OCI-LY7 (cell line): ENCODE results near the genes CDC37L1, INSL4 and RLN1.

DNA sequence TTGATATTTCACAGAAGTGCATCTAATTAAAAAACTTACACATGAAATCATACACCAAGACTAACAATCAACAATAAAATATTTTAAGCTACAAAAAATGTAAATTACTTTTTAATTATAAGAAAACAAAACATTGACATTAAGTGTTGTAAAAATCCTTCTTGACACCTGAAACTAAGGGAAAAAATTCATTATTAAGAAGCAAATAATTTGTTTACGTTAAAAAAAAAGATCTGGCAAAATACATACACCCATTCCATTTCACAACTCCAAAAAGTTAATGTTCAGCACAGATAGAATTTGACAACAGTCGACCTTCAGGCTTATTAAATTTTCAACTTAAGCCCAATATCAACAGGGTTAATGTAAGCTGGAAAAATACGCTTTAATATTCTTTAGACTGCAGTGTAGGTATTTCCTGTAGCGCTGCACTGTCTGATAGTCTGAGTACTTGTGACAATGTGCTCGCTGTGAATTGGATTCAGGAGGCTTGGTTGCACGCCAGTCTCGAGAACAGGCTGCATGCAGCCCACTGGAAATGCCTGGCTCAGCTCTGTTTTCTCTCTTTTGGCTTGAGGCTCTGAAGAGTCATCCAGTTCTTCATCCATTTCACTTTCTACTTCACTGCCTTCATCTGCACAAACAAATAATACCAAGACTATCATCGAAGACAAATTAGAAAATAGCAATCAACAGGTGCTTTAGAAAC is 301.0 kb downstream of the RFX3 start:
- PRO-cap, result no peak
- RAMPAGE, long total RNA, result no peak

DNA sequence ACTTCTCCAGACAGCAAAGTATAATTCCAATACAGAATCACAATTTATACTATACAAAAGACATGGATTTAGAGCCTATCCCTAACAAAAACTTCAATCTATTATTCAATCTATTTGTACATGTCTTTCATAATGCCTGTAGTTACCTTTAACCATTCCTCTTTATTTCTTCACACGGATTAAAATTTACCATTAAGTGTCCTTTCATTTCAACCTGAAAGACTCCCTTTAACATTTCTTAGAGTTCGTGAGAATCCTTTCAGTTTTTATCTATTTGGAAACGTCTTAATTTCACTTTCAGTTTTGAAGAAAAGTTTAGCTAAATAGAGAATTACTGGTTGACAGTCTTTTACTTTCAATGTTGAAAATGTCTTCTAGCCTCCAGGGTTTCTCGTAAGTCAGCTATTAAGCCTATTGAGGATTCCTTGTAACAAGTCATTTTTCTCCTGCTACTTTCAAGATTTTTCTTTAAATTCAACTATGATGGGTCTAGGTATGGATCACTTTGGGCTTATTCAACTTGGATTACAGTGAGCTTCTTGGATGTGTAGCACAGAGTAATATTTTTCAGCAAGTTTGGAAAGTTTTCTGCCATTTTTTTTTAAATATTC is 48.6 kb downstream of the RFX3 start:
- PRO-cap, result no peak
- RAMPAGE, long total RNA, result no peak

GRCh38 chr9:3789508-3789825 is 263.7 kb upstream of the RFX3 start:
- PRO-cap, result no peak
- RAMPAGE, long total RNA, result no peak

- PRO-cap, result no peak
- RAMPAGE, long total RNA, result no peak
Observed at GRCh38 chr9:3936826-3937201, 363.1 kb downstream of the GLIS3 start.

- PRO-cap, result no peak
- RAMPAGE, long total RNA, result no peak
Observed at GRCh38 chr9:4104181-4104982, 195.5 kb downstream of the GLIS3 start.

- PRO-cap, result no peak
- RAMPAGE, long total RNA, result no peak
Observed at GRCh38 chr9:4268948-4269492, 30.8 kb downstream of the GLIS3 start.

- PRO-cap, result no peak
- RAMPAGE, long total RNA, result no peak
Observed at GRCh38 chr9:4298807-4299414, 957 bp downstream of the GLIS3 start.

DNA sequence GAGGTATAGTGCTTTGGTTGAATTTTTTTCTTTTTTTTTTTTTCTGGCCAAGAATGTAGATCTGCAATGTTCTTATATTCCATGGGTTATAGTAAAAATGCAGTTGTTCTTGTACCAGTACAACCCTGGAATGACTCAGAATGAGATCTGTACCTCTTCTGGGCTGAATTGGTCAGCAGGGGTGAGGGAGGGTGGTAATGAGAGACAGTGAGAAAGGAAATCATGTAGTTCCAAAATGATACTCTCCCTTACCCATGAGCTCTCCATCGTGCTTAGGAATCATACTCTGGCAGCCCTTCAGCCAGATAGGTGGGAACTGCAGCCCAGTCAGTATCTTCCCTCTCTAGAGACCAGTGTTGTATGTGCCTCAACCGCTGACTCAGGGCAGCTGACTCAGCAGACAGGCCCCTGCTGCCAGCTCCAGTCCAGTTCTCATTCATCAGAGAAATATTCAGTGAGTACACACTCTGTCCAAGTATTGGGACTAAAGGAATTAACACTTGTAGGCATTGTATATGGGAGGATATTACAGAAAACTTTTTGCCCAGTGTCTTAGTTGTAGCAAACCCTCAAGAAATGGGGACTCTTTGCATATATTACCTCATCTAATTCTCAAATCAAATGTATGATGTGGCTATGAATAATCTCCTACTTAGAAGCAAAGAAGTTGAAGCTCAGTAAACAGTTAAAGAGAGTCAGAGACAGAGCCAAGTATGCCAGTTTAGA is 2.3 kb upstream of the GLIS3 start:
- PRO-cap, result no peak
- RAMPAGE, long total RNA, result no peak

DNA sequence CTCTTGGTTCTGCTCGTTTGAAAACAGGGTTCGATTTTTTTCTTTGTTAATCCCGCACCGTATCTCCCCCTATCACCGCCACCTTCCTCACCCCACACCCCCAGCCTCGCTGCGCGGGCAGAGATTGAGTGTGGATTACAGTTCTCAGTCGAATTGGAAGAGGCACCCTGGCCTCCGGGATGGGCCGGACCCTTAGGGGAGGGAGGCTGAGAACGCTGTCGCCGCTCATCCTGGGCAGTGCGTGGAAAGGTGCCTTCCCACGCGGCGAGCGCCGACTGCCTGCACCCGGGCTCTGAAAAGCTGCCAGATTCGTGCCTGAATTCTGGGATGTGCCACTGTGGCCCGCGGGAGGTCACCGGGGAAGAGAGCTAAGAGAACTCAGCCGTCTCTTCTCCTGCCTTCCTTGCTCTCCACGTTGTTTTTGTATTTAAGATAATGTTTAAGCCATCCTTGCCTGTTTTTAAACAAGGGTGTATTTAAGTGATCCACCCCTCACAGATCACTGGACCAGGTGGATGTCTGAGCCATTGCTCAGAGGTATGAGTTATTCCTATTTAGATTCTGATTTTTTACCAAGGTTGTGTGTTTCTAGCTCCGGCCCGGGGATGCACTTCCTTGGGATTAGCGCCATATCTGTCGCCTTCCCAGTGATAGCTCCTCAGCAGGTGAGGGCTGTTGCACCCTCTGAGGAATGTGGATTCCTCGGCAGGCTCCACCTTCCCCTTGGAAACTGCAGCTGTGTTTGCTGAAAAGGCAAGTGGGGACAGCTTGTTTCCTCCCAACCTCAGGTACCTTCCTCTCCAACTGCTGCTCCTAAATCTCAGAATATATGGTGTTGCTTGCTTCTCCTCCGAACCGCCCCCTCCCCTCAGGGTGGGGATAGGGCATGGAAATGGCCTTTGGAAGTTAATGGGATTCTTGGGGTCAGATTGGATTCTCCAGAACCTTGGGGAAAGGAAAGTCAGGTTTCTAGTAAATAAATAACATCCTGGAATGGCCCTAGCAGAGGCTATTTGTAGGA is 1.1 kb downstream of the SLC1A1 start:
- PRO-cap, result no peak
- RAMPAGE, long total RNA, result no peak

GRCh38 chr9:4605576-4606067 is 56.5 kb upstream of the PLPP6 start:
- PRO-cap, result no peak
- RAMPAGE, long total RNA, result no peak

GRCh38 chr9:4679306-4680217 is at the start of gene CDC37L1:
Gene CDC37L1, plus strand, starts transcription at chr9:4679569.
- PRO-cap, result bidirectional peak, plus-strand start at chr9:4679577, minus-strand start at chr9:4679425; bidirectional peak, plus-strand start at chr9:4679877, minus-strand start at chr9:4679798
- RAMPAGE, long total RNA, result no peak

- PRO-cap, result no peak
- RAMPAGE, long total RNA, result no peak
Observed at GRCh38 chr9:4731415-4732275, 9.4 kb downstream of the AK3 start.

DNA sequence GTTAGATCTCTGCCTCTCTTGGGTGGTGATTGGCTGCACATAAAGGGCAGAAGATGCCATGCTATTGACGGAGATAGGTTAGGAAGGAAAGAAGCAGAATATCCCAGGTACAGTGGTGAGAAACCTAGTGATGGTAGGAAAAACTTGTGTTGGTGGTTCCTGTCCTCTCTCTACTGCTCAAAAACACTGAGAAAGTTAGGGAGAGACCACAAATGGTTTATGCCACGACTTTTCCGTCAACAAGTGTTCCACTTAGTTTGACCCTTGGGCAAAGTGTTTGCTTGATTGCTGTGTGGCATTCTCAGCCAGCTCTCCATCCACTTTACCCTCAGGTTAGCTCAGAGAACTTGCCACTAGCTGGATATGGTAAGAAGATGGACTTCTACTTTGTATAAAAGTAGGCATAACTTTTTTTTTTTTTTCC is 1.5 kb downstream of the RCL1 start:
- PRO-cap, result no peak
- RAMPAGE, long total RNA, result no peak

GRCh38 chr9:4803229-4804257 is 10.8 kb downstream of the RCL1 start:
- PRO-cap, result no peak
- RAMPAGE, long total RNA, result no peak

- PRO-cap, result no peak
- RAMPAGE, long total RNA, result no peak
Observed at GRCh38 chr9:4839406-4840446, 47.0 kb downstream of the RCL1 start.

- PRO-cap, result no peak
- RAMPAGE, long total RNA, result no peak
Observed at GRCh38 chr9:4844435-4844955, 51.8 kb downstream of the RCL1 start.

DNA sequence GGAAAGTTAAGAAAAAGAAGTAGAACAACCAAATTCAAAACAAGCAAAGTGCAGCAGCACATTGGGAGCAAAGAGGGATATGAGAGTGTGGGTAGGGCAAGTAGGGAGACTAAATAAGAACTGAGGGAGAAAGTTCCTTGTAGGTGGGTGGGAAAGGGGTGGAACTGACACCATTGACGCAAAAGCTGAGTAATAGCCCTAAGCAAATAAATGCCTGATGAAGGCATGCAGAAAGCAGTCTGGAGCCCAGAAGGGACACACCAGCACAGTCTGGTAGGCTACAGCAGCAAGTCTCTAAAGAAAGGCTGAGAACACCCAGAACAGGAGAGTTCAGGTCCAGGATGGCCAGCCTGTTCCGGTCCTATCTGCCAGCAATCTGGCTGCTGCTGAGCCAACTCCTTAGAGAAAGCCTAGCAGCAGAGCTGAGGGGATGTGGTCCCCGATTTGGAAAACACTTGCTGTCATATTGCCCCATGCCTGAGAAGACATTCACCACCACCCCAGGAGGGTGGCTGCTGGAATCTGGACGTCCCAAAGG is at the start of gene INSL4:
TSS of gene INSL4 (plus strand) at position 237 of the 538 bp plus-strand sequence.
- PRO-cap, result no peak
- RAMPAGE, long total RNA, result no peak

DNA sequence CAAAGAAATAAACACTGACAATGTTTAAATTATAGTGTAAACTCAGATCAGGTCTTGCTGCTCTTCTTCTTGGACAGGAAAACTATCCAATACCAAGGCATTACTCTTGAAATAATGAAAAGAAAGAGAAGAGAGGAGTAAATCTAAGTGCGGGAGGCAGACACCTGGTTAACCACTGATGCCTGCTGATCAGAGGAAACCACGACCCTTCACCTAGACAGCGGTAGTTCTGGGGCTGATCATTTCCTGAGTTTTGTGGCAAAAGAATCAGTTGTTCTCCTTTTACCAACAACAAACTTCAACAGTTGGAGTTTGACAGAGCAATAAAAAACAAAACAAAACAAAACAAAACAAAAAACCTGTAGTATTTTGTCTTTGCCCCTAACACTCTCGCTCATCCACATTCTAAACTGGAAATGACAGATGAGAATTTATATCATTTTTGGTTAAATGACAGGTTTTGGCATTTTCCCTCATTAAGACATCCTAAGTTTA is 3.0 kb downstream of the RLN1 start:
- PRO-cap, result no peak
- RAMPAGE, long total RNA, result no peak

GRCh38 chr9:5339677-5339968 is at the start of gene RLN1:
Gene RLN1, minus strand, starts transcription at chr9:5339876.
- PRO-cap, result no peak
- RAMPAGE, long total RNA, result no peak

DNA sequence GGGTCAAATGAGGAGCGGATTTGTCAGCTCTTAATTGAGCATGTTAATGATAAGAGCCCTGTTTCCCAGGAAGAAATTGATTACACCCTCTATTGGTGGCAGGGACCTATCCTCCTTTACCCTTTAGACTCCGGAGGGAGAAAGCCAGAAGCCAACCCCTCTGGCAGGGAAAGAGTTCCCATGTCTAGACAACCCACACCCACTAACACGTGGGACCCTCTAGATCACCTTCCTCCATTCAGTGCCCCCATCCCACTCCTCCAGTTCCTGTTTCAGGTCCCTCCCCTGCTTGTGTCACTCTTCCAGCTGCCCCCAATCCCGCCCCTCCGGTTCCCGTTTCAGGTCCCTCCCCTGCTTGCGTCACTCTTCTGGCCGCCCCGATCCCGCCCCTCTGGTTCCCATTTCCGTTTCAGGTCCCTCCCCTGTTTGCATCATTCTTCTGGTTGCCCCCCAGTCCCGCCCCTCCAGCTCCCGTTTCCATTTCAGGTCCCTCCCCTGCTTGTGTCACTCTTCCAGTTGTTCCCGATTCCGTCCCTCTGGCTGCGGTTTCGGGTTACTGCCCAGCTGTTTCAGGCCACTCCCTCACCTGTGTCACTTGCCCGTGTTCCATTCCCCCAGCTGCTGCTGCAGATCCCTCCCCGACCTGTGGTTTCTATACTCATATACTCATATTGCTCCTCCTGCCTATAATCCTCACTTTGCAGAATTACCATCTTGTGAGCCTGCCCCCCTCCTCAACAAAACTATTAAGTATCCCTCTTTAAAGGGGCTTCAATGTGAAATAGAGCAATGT is 64.8 kb upstream of the RANBP6 start:
- PRO-cap, result bidirectional peak, plus-strand start at position 434 of the sequence, minus-strand start at position 282 of the sequence
- RAMPAGE, long total RNA, result no peak